SK-N-MC (cell line): Measurements from ENCODE around the genes PSEN1 and HEATR4.

DNA sequence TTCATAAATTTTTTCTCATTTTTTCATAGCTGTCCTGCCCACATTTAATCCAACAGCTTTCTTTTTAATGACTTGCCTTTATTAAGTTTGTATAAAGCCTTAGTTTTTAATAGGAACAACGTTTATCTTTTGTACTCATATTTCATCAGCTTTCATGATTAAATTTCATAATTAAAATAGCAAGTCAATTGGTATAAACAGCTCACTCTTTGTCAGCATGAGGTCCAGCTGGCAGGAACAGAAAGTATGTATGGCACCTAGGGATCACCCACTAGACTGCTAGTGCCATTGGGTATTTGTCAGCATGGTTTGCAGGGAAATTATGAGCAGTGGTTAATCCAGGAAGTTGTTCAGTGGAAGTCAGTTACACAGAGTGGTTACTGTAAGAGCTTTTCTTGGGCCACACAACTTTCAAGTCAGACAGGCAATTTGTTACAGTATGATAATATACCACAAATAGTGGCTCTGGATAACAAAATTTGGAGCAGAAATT lies 271.6 kb downstream of the SIPA1L1 start:
- RRBS = no CpG with 5 or more reads among the region's 1 CpG

DNA sequence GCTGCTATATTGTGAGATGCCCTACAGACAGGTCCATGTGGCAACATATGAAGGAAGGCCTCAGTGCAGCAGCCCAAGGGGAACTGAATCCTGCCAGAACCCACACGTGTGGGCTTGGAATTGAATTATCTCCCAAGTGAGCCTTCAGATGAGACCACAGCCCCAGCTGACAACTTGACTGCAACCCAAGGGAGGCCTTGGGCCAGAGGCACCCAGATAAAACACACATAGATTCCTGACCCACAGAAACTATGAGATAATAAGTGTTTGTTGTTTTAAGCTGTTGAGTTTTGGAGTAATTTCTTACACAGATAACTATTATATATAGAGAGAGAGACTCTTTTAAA lies 254.4 kb downstream of the DPF3 start:
- RRBS = no CpG with 5 or more reads among the region's 1 CpG

DNA sequence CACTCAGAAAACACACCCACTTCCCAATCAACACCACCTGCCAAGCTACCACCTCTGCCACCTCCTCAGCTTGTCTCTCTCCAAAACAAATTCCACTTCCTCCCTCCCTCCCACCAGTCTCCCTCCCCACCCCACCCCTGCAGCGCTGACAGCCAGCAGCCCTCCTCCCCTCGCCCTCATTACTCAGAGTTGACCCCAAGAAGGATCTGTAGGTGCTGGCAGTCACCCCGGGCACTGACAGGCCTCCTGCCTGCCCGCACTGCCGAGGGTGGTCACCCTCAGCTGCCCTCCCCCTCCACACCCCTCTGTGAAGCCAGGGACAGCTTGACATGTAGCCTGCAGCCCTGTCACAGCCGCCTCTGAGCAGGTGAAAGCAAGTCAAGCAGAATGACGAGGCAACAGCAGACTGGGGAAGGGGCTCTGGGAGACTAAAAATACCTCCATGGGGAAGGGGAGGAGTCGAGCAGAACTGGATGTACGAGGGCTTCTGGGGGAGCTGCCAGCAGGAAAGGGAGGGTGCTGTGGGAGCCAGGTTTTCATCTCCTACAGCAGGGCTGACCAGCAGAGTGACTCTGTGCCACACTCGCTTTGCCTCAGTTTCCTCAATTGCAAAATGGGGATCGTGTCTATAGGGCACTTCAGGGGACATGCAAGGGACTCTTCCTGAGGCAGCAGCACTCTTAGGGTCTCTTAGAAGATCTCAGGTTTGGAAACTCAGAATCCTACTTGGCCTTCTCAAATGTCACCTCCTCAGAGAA lies 178.0 kb downstream of the DPF3 start:
- RRBS = no CpG with 5 or more reads among the region's 11 CpGs

DNA sequence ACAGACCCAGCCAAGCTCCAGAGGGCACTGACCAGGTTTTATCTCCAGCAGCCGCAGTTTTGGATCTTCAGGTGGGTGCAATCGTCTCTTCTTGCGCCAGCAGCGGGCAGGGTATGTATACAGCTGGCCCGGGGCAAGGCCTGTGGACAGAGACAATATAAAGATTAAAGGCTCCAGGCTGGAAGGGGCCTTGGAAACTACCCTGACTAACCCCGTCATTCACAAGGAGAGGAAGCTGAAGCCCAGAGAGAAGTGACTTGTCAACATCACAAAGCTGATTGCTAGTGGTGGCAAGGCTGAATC lies 140.7 kb downstream of the DPF3 start:
- RRBS = no CpG with 5 or more reads among the region's 6 CpGs

- RRBS = no CpG with 5 or more reads among the region's 12 CpGs
Observed at GRCh38 chr14:72771298-72772164, 122.4 kb downstream of the DPF3 start.

GRCh38 chr14:72776691-72777298 lies 117.1 kb downstream of the DPF3 start:
- RRBS = no CpG with 5 or more reads among the region's 8 CpGs

DNA sequence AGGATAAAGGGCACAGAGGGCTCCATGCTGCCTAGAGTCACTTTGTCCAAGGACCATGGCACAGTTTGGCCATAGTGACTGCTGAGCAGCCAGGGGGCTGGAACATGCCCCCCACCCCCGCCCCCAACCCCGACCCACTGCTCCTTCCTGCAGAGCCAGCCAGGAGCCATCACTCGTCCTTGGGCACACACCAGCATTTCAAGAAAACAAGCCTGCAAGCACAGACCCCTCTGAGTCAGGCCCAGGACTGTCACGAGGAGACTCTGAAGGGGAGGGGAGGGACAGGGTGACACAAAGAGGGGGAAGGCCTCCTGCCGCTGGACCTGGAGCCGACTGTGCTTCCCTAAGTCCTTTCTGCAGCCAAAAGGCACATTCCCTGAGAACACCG lies 101.9 kb downstream of the DPF3 start:
- RRBS = no CpG with 5 or more reads among the region's 7 CpGs

DNA sequence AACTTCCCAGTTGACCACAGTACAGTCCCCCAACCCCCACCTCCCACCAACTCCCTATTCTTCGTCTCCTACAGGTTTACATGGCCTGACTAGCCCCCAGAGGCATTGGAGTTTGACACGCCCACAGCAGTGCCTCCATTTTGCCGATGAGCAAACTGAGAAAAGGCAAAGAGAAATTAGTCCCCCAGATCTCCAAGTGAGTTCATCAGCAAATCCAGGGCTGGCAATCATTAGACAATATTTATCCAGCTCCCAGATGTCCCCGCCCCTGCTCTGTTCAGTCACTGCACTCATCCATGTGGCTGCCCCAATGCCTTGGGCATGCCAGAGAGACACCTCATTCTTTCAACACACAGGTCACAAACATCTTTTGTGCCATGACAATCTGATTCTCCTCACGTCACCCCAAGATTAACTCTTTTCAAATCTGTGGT lies 43.6 kb downstream of the DPF3 start:
- RRBS = no CpG with 5 or more reads among the region's 5 CpGs

DNA sequence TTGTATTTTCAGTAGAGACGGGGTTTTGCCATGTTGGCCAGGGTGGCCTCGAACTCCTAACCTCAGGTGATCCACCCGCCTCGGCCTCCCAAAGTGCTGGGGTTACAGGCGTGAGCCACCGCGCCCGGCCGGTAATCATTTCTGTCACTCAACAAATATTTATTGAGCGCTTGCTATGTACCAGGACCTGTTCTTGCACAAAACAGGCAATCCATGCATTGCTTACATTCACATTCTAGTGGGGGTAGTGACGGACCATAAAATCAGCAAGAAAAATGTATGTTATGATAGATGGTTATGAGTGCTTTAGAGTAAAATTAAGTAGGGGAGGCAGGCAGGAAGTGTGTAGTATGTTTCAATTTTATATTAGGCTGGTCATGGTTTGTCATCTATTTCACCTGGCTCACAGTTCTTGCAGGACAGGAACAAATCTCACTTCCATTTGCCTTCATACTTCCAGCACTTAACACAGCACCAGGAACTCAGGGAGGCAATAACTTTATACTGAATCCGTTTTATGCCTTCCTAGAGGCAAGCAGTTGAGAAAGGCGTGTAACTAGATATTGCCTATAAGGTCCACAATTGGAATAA lies 910 bp upstream of the RBM25 start:
- RRBS = no CpG with 5 or more reads among the region's 13 CpGs

DNA sequence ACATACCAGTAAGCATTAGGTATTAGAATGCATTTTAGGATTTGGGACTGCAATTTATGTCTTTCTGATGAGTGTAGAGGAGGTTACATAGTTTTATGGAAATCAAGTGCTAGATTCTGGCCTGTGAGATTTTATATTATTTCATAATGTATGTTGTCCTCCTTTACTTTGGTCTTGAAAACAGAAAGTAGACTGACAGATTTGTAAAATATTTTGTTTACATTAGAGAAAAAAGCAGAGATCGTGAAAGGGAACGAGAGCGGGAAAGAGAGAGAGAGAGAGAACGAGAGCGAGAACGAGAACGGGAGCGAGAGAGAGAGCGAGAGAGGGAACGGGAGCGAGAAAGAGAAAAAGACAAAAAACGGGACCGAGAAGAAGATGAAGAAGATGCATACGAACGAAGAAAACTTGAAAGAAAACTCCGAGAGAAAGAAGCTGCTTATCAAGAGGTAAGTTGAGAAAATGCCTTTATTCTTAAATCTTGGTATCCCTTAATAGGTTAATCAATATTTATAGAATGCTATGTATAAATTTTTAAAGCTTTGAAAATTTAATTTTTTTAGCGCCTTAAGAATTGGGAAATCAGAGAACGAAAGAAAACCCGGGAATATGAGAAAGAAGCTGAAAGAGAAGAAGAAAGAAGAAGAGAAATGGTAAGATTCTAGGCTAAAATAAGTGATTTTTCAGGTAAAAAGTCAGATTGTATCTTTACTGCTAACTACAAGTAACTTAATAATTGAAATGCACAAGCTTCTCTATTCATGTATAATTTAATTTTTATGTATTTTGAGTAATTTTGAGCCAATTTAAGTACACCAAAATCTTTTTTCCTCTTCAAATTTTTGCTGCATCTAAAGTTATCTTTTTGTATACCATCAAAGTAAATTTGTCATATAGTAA lies 30.4 kb upstream of the PSEN1 start:
- RRBS = no CpG with 5 or more reads among the region's 19 CpGs

DNA sequence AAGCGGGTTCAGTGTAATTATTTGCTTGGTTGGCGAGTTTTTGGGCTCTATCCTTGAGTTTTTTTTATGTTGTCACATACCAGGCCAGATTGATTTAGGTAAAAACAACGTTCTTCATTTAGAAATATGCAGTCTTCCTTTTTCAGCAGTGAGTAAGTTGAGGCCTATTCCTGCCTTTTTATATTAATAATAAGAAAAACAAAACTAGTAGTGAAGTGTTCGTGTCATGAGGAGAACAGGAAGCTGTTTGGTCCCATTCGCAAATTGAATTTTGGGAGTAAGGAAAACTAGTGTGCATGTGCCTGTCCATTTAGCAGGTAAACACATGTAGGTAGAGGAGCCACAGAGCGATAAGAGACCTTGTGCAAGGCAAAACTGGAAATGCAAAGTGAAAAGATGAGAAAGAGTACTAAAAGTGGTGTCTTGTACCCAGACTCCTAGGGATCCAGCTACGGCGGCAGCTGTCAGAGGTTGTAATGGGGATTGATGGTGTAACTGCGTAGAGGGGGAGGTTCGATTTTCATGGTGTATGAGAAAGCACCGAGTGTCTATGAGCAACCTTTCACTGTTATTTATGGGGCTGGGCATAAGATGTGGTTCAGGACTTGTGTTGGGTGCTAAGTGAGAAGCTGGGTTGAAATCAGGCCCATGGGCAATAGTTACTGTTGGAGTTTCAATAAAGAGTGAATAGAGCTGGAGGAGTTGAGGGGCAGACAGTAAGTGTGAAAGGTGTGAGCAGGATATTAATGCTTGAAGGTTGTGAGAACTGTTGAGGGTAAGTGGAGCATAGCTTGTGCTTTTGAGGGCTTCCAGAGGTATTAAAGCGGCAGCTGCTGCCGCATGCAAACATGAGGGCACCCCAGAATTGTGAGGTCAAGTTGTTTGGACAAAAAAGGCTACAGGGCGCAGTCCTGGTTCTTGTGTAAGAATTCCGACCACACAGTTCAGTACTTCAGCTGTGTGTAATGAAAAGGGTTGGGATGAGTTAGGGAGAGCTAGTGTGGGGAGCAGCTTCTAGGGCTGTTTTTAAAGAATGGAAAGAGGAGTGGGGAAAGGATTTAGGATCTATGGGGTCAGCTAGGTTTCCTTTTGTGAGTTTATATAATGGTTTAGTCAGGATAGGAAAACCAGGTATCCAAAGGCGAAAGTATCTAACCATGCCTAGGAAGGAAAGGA lies 6.7 kb upstream of the PSEN1 start:
- RRBS = no CpG with 5 or more reads among the region's 16 CpGs

DNA sequence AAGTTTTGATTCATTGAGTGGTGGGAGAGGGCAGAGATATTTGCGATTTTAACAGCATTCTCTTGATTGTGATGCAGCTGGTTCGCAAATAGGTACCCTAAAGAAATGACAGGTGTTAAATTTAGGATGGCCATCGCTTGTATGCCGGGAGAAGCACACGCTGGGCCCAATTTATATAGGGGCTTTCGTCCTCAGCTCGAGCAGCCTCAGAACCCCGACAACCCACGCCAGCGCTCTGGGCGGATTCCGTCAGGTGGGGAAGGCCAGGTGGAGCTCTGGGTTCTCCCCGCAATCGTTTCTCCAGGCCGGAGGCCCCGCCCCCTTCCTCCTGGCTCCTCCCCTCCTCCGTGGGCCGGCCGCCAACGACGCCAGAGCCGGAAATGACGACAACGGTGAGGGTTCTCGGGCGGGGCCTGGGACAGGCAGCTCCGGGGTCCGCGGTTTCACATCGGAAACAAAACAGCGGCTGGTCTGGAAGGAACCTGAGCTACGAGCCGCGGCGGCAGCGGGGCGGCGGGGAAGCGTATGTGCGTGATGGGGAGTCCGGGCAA lies at the start of gene PSEN1:
Gene PSEN1 (plus strand): TSS at position 451 of the 551 bp plus-strand sequence.
- RRBS = under 1% methylated on average over 19 of the region's 41 CpGs

DNA sequence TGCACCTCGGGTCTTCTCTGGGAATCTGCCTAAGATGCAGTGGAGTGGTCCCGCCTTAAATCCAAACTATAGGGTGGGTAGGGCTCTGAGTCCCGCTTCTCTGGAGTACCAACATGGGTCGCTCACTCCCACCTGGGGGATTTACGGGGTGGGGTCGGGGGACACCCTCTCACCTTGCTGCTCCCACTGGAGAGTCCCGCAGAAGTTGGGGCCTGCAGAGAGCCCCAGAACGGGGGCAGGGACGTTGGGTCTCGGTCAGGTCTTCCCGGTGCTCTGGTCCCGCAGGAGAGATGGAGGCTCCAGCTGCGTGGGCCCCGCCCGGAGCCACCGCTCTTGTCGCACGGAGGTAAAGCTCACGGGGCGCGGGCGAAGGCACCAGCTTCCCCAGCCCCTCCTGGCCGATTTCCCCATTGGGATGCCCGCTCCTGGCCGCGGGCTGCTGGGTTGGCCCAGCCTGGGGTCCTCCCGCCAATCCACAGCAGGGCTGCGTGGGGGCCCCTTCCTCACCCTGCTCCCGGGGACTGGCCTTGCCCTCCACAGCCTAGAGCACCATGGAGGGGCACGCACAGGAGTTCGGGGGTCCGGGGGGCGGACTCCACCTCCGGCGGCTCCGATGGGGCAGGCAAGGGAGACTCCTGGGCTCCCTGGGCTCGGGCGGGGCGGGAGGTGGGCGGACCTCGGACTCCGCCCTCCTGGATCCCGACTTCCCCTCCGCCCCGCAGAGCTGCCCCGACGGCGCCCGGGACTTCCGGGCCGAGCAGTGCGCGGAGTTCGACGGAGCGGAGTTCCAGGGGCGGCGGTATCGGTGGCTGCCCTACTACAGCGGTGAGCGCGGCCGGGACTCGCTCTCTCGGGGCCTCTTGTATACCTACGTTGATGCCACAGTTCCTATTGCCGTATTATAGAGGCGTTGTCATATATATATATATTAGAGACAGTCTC lies 8.3 kb downstream of the PAPLN start:
- RRBS = 86% methylated on average over 19 of the region's 68 CpGs

GRCh38 chr14:73491255-73491992 lies 691 bp downstream of the RIOX1 start:
- RRBS = 4% methylated on average over 39 of the region's 90 CpGs

DNA sequence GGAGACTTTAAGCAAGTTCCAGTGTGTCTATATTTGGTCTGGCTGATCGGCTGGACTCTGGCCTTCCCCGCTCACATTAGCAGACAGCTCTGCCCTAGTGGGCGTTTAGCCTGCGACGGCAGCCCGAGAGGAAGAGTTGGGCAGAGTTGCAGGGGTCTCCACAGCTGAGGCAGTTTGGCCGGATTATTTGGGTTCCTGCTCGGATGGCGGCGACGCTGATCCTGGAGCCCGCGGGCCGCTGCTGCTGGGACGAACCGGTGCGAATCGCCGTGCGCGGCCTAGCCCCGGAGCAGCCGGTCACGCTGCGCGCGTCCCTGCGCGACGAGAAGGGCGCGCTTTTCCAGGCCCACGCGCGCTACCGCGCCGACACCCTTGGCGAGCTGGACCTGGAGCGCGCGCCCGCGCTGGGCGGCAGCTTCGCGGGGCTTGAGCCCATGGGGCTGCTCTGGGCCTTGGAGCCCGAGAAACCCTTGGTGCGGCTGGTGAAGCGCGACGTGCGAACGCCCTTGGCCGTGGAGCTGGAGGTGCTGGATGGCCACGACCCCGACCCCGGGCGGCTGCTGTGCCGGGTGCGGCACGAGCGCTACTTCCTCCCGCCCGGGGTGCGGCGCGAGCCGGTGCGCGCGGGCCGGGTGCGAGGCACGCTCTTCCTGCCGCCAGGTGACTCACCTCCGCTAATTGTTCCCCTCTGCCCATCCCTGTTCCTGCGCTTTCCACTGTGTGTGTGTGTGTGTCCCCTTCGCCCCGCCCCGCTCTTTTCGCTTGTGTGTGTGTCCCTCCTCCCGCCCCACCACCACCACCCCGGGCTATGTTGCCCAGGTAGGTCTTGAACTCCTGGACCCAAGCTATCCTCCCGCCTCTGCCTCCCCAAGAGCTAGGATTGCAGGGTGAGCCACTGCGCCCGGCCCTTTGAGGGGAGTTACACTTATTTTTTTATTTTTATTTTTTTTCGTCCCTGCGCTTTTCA lies 559 bp downstream of the ACOT1 start:
- RRBS = 78% methylated on average over 6 of the region's 89 CpGs

DNA sequence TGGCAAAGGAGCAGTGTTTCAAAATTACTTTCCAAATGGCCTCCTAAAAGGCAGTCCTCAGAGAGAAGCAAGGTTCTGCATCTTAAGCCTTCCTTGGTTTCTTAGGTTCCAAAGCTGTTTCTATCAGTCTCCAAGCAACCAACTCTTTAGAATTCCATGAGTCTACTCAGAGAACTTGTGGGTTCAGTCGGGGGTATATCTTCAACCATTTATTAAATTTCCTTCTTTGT lies at the start of gene HEATR4:
Gene HEATR4 (minus strand): TSS at position 110 of the 230 bp plus-strand sequence.
- RRBS = no CpG with 5 or more reads among the region's 1 CpG

DNA sequence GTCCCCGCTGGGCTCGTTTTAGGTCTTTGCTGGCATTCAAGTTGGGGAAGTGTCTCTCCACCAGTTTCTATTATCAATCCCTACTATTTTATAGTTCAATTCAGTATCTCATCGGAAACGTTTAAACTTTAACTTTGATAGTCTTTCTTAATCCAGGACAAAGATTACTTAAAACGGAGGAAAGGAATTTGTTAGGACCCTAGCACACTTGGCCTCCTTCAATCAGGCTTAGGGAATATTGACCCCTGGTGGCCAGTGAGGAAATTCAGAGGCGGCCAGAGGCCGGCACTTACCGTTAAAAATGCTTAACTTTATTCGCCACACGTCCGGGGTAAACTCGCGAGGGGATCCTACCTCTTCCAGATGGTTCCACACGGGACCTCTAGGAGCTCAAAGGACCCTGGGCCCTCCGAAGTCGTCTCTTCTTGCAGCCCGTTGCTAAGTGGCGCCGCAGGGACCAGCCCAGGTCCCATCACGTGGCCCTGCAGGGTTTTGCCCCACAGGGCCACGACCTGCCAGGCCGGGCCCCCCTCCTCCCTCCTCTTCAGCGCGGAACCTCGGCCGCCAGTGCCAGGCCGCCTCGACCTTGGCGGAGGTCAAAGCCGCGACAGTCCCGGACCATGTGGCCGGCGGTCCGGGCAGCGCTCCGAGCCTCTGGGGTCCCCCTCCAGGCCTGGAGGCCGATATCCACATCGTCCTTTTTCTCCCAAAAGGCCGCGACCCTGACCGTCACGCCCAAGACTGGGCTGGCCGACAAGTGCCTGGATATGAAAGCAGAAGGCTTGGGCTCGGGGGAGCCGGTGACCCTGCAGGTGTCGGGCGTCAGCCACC lies 11.2 kb upstream of the DNAL1 start:
- RRBS = 79% methylated on average over 15 of the region's 48 CpGs

DNA sequence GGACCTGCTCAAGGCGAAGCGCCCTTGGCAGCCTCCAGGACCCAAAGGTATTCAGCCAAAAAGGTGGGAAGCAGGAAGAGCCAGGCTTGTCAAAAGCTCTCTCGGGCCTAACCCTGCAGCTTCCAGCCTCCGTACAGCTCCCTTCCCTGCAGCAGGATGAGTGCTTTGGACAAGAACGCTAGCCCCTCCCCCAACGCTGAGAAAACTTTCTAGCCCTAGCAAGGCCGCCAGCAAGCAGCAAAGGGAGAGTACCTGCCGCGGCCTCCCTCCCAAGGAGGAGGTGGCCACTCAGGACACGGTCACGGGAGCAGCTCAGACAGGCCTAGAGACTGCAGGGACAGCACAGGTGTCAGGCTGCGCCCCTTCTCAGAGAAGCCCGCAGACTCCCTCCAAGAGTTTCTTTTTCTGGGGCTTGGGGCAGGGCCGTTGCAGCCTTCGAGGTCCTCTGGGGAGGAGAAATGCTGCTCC lies 3.8 kb upstream of the PNMA1 start:
- RRBS = no CpG with 5 or more reads among the region's 15 CpGs

DNA sequence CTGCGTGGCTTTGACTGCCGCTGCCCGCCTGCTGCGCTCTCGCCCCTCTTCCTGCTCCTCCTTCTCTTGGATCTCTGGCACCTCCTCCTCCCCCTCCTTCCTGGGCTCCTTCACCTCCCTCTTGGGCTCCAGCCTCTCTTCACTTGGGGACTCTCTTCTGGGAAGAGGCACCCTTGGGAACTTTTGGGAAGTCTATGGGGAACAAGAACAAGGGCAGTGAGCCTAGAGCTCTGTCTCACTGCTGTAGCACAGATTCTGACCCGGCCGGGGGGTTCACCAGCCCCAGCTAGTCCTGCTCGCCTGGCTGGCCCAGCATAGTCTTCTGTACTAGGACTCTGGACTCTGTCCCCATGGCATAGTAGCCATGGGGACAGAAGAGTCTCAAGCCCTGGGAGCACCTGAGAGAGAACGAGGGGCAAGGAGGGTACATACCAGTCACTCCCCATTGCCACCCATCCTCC lies 7.2 kb upstream of the PNMA1 start:
- RRBS = no CpG with 5 or more reads among the region's 9 CpGs

DNA sequence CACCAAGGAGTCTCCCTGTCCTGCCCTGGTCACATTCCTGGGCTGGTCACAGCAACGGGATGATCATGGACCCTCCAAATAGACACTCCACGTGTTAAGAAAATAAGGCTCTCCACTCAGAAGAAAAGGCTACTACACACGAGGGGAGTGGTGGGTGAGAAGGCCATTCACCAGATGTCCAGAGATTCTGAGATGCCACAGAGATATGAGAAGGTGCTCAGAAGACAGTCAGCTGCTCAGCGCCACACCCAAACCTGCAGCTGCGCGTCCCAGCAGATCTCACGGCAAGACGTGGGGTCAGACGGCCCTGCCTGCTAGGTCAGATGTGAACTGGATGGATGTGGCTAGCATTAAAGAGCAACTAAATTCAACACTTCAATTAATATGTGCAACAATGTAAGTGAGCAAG lies 11.3 kb upstream of the MIDEAS start:
- RRBS = no CpG with 5 or more reads among the region's 9 CpGs